ENCODE measurements around a stretch of chr15.

DNA sequence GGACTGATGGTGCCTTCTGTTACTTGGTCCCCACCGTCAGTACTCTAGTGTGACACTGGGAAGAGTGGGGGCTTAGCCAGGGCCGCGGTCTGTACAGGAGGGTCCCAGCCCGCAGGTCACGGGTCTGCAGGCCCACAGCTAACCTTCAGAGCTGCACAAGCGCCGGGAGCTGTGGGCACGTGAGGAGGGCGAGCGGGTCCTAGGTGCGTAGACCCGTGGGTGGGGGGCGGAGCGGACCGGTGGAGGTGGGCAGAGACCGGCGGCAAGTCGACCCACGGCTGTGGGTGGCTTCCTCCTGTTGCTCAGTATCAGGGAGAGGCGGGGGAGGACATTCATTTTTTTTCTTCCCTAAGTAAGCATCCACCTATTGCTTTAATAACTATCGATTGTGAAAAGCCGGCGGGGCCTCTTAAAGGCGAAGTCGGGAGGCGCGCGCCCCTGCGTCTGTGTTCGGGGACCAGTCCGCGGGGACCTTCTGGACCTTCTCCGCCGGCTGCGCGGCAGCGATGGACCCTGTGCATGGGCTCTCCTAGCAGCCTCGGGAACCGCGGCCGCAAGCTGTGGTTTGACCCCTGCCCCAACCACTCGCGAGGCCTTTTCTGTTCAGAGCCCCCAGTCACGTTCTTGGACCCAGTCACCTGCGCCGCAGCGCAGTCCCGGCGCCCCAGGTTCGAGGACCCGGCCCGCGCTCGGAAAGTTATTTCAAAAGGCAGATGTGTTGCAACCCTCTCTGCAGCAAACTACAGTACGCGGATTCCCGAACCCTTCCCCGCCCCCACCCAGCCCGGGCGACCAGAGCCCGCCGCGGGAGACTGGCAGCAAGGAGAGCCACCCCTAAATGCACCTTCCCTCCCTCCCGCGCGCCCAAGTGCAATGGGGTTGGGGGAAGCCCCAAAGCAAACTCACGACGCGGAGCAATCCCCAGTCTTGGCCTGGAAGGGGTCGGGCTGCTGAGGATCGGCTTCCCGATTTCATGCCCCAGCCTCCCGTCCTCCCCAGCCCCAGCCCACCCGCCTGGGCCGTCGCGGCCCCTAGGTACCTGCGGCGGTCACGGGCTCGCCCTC, 869 bp downstream of the TNFAIP8L3 start:
- PRO-cap, 4 experiments, result peak in 4 of 4 experiments; most common plus-strand start position 924 of the sequence (in 4); most common minus-strand start position 742 of the sequence (in 3)
- RAMPAGE, long total RNA, 2 experiments, result no peak in any of the 2 experiments
- RRBS, result 5% methylated on average over 26 of the region's 81 CpGs

- PRO-cap, 4 experiments, result no peak in any of the 4 experiments
- RAMPAGE, long total RNA, 2 experiments, result no peak in any of the 2 experiments
- RRBS, result no CpG with 5 or more reads among the region's 8 CpGs
These were observed 81.6 kb downstream of the GLDN start for GRCh38 chr15:51423127-51423449.

DNA sequence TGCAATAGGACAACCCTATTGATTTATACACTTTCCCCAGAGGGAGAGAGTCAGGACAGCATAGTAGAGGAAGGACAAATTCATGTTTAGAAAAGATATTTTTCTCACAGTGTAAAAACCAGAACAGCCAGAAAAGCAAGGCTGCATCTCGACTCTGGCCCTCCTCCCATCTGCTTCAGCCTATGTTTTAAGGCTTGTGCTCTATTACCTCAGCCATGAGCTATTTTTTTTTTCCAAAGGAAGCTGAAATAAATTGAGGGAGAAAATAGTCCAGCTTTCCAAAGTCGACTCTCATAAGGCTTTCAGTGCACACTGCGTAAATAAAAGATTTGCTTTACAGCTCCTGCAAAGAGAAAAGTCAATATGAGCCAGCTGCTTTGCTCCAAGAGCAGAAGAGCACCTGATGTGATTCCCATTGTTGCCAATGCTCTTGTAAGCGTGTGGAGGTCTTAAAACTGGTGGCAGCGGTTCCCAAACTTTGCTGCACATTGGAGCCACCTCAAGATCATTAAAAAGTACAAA, 26.7 kb downstream of the SCG3 start:
- PRO-cap, 4 experiments, result peak in 4 of 4 experiments; most common plus-strand start position 262 of the sequence (in 1); most common minus-strand start position 172 of the sequence (in 4)
- RAMPAGE, long total RNA, 2 experiments, result no peak in any of the 2 experiments
- RRBS, result no CpG with 5 or more reads among the region's 5 CpGs

DNA sequence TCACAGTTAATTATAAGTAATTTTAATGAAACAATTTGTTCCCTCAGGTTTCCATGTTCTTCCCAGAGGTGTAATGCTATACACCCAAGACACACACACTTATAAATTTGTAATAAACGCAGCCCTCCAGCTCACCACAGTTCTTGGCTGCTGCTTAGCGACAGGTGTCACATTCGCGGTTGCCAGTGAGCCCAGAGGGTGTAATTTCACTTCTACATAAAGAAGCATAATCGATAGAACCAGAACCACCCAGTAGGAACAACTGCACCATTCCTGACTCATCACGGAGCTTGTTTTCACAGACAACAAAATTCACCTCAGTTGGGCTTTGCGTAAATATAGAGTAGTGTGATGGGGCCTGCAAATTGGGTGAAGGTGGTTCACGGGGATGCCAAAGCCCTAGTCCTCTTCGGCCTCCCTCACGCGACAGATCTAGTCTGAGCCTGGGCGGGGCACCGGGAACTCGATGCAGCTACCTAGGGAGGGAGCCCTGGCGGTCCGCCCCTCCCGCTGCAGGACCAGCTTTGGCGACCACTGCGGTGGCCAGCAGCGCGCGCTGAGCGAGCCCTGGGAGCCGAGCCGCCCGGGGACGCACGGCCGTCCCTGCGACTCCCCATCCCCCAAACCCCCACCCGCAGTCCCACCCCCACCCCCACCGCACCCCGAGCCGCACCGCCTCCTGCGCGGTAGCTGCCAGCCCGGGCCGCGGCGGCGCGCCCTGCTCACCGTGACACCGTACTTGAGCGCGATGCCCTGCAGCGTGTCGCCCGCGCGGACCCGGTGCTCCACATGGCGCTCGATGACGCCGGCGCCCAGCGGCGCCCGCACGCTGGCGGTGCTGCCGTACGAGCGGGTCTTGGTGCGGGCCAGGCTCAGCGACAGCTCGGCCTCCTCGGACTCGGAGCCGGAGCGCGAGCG, 572 bp downstream of the LYSMD2 start:
- PRO-cap, 4 experiments, result peak in 4 of 4 experiments; most common plus-strand start position 549 of the sequence (in 2); most common minus-strand start position 585 of the sequence (in 2)
- RAMPAGE, long total RNA, 2 experiments, result no peak in any of the 2 experiments
- RRBS, result 1% methylated on average over 35 of the region's 75 CpGs

DNA sequence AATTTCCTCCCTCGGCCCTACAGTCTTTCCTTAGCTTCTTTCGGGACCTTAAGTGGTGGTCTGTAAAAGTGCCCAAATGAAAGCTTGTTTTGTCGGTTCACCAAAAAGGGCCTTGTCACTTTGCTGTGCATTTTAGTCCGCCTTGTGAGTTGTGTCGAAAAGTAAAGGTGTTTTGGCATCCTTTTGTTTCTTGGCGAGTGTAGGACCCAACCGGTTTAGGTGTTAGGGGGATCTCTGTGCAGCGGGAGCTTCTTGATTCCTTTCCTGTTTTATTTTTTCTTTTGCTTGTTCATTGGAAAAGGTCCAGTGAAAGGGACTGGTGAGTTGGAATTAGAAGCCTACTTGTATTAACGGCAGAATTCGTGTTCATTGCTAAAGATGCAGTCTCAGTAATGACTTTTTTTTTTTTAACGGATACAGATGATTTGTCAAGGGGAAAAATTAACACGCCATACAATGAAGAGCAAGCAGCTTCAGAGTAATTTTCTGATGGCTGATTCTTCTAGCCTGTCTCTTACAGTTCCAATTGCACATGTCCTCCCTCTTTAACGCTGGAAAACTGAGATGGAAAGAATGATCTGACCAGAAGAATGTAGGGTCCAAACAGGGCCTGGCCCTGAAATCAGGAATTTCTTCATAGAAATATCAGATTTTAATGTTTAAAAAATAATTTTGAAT, 1.2 kb downstream of the MAPK6 start:
- PRO-cap, 4 experiments, result peak in 2 of 4 experiments; most common plus-strand start position 306 of the sequence (in 1); most common minus-strand start position 156 of the sequence (in 1)
- RAMPAGE, long total RNA, 2 experiments, result no peak in any of the 2 experiments
- RRBS, result no CpG with 5 or more reads among the region's 13 CpGs

DNA sequence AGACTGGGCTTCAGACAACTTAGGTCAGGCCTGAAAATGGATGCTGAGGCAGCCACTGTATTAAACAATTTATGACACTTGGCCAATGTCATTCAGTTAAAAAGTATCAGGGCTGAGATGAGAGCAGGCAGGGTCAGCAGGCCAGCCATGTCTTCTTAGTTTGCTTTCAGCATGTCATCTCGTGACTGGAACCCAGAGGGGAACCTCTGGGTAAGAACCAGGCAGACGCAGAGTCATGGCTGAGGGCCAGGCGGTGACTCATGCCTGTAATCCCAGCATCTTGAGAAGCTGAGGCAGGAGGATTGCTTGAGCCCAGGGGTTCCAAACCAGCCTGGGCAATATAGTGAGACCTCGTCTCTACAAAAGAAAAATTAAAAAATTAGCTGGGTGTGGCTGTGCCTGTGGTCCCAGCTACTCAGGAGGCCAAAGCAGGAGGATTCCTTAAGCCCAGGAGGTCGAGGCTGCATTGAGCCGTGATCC, 11.8 kb downstream of the BCL2L10 start:
- PRO-cap, 4 experiments, result no peak in any of the 4 experiments
- RAMPAGE, long total RNA, 2 experiments, result no peak in any of the 2 experiments
- RRBS, result no CpG with 5 or more reads among the region's 6 CpGs

DNA sequence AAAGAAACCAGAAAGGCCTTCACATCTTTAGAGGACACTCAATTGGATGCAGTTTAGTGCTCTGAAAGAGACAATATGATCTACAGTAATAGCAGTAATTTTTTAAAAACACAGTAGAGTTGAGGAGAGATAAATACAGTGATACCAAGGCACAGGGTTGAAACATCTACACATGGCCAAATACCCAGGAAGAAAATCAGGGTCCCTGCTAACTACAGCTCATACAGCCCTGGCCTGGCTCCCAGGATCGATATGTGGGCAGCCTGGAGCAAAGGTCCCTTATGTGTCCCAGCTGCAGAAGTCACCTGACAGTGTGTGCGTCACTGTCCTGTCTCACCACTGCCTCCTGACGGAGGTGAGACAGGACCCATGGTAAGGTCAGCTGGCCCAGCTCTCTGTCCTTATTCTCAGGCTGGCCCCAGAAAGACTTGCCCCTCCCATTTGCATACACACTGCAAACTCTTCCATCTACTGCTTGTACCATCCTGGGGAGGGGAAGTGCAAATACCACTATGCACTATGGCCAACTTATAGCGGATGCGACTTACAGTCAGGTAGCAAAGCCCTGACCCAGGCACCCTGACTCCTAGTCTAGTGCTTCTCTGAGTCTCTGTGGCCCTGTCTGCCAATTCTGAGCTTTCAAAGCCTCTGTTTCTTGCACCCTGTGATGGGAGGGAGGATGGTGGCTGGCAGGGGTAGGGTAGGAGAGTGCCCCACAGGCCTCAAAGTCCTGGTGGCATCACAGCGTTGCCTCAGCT, 22.0 kb upstream of the BCL2L10 start:
- PRO-cap, 4 experiments, result no peak in any of the 4 experiments
- RAMPAGE, long total RNA, 2 experiments, result no peak in any of the 2 experiments
- RRBS, result no CpG with 5 or more reads among the region's 6 CpGs

DNA sequence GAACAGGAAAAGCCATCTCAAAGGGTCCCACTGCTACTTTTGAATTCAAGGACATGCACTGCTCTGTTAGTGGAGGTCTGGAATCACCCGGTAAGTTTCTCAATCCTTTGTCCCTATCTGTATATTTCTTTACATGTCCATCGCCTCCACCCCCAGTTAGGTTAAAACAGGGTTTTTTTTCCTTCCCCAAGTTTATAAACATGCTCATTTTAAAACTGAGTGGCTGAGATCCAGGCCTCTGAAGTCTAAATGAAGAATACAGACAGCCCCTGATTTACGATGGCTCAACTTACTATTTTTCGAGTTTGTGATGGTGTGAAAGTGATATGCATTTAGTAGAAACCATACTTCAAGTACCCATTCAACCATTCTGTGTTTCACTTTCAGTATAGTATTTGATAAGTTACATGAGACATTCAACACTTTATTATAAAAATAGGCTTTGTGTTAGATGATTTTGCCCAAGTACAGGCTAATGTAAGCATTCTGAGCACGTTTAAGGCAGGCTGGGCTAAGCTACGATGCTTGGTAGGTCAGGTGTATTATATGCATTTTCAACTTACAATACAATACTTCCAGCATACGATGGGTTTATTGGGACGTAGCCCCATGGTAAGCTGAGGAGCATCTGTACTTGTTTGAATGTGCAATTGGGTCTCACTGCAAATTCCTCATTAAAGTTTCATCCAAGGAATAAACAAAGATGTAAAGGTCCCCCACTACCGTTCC, 30.6 kb upstream of the GNB5 start:
- PRO-cap, 4 experiments, result no peak in any of the 4 experiments
- RAMPAGE, long total RNA, 2 experiments, result no peak in any of the 2 experiments
- RRBS, result no CpG with 5 or more reads among the region's 9 CpGs

- PRO-cap, 4 experiments, result no peak in any of the 4 experiments
- RAMPAGE, long total RNA, 2 experiments, result start-site peak on the minus strand in 1 of 2 experiments, at chr15:52224927-52225131 at its widest, 8 reads per replicate
- RRBS, result no CpG with 5 or more reads among the region's 3 CpGs
These were observed 33.6 kb upstream of the GNB5 start for GRCh38 chr15:52224659-52225327.

DNA sequence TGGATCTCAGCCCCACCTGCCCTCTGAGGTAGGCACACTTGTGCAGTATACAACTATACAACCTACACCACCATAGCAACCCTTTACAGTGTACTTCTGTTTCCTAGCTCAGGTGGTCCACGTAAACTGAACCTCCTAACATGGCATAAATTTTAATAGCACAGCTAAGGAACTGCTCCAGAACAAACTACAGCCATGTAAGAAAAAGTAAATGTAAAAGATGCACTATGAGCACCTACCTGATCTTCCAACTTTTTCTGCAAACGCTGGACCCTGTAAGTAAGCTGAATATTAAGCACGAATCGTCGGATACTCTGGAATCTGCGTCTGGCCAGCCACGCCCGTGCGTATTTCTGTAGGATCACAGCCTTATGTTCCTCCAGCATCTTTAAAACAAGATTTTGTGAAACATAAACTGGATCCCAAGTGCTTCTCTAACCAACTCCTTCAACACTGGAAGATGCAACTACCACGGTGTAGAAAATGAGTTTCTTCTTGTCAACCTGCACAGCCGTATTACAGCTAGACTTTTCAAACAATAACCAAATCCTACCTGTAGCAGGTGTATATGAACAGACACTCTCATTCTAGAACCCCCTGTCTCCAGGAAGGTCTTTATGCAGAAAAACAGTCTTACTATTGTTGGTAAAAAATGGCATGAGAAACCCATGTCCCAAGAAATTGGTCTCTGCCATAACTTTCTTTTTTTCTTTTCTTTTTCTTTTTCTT, 48.5 kb upstream of the GNB5 start:
- PRO-cap, 4 experiments, result no peak in any of the 4 experiments
- RAMPAGE, long total RNA, 2 experiments, result start-site peak on the minus strand in 1 of 2 experiments, centred at position 315 of the sequence, 10 reads per replicate
- RRBS, result no CpG with 5 or more reads among the region's 11 CpGs

- PRO-cap, 4 experiments, result peak in 2 of 4 experiments; most common plus-strand start chr15:52288613 (in 1); most common minus-strand start chr15:52288500 (in 2)
- RAMPAGE, long total RNA, 2 experiments, result no peak in any of the 2 experiments
- RRBS, result no CpG with 5 or more reads among the region's 18 CpGs
These were observed 7.3 kb downstream of the MYO5C start for GRCh38 chr15:52287960-52289033.

GRCh38 chr15:52294733-52295431, 722 bp downstream of the MYO5C start:
- PRO-cap, 4 experiments, result peak in 2 of 4 experiments; most common plus-strand start chr15:52294859 (in 1); most common minus-strand start chr15:52295029 (in 1)
- RAMPAGE, long total RNA, 2 experiments, result no peak in any of the 2 experiments
- RRBS, result 4% methylated on average over 24 of the region's 38 CpGs

- PRO-cap, 4 experiments, result no peak in any of the 4 experiments
- RAMPAGE, long total RNA, 2 experiments, result no peak in any of the 2 experiments
- RRBS, result no CpG with 5 or more reads among the region's 3 CpGs
These were observed 2.0 kb downstream of the ARPP19 start for GRCh38 chr15:52566789-52567284.

DNA sequence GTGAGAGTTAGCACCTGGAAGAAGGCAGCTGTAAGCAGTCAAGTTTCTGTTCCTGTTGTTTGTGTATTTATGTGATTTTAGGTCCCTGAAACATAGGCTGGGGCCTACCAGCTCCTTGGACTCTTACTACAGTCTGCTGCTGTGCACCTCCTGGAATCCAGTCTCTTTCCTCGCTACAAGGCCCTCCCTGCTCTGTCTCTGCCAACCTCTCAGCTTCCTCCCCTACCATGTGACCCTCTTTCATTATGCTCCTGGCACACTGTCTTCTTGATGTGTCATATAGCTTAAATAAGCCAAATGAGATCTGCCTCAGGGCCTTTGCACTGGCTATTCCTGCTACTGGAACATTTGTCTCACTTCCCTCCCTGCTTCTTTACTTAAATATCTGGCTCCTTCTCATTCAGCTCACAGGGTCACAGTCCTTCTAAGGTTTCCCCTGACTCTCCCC, 31.1 kb upstream of the ATOSA start:
- PRO-cap, 4 experiments, result no peak in any of the 4 experiments
- RAMPAGE, long total RNA, 2 experiments, result no peak in any of the 2 experiments
- RRBS, result no CpG with 5 or more reads among the region's 1 CpG

GRCh38 chr15:52783037-52783323, 7.2 kb downstream of the ONECUT1 start:
- PRO-cap, 4 experiments, result no peak in any of the 4 experiments
- RAMPAGE, long total RNA, 2 experiments, result no peak in any of the 2 experiments
- RRBS, result no CpG with 5 or more reads among the region's 15 CpGs

- PRO-cap, 4 experiments, result no peak in any of the 4 experiments
- RAMPAGE, long total RNA, 2 experiments, result no peak in any of the 2 experiments
- RRBS, result 7% methylated on average over 13 of the region's 33 CpGs
These were observed 7.6 kb upstream of the ONECUT1 start for GRCh38 chr15:52797673-52798271.

GRCh38 chr15:52805124-52805562, 15.0 kb upstream of the ONECUT1 start:
- PRO-cap, 4 experiments, result no peak in any of the 4 experiments
- RAMPAGE, long total RNA, 2 experiments, result no peak in any of the 2 experiments
- RRBS, result 4% methylated on average over 17 of the region's 28 CpGs

DNA sequence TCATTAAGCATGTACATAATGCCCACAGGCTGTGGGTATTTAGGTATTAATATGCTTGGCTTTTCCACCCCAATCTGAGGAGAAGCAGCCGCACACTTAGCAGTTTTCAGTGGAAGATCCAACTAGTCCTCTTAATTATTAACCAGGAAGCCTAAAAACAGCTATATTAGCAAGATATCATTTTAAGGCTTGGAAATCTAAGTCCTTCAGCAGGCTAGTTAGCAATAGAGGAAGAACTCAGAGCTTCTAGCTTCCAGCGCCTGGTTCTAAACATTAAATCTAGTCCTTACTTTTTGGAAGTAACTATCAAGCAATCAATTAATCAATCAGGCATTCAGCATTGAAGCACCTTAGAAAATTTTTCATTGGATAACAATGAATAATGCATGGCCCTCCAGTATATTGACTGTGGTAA, 16.9 kb upstream of the ONECUT1 start:
- PRO-cap, 4 experiments, result no peak in any of the 4 experiments
- RAMPAGE, long total RNA, 2 experiments, result no peak in any of the 2 experiments
- RRBS, result no CpG with 5 or more reads among the region's 2 CpGs

GRCh38 chr15:54015000-54015670, 36.9 kb downstream of the UNC13C start:
- PRO-cap, 4 experiments, result no peak in any of the 4 experiments
- RAMPAGE, long total RNA, 2 experiments, result no peak in any of the 2 experiments
- RRBS, result no CpG with 5 or more reads among the region's 5 CpGs

DNA sequence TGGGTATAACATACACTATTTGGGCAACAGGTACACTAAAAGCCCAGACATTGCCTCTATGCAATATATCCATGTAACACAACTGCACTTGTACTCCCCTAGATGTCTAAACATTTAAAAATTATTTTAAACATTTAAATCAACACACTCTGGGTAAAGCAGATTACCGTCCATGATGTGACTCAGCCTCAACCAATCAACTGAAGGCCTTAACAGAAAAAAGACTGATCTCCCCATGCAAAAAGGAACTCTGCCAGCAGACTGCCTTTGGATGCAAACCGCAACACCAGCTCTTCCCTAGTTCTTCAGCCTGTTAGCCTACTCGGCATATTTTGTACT, 376.0 kb downstream of the RSL24D1 start:
- PRO-cap, 4 experiments, result no peak in any of the 4 experiments
- RAMPAGE, long total RNA, 2 experiments, result no peak in any of the 2 experiments
- RRBS, result no CpG with 5 or more reads among the region's 3 CpGs

Data from uterus (tissue), 7 donors.